Left cardiac atrium (tissue), 1 donor: ENCODE measurements around the genes MEGF10, SLC12A2 and ADAMTS19.

GRCh38 chr5:124952802-124953054 is 206.3 kb upstream of the ZNF608 start:
- PRO-cap = no peak

DNA sequence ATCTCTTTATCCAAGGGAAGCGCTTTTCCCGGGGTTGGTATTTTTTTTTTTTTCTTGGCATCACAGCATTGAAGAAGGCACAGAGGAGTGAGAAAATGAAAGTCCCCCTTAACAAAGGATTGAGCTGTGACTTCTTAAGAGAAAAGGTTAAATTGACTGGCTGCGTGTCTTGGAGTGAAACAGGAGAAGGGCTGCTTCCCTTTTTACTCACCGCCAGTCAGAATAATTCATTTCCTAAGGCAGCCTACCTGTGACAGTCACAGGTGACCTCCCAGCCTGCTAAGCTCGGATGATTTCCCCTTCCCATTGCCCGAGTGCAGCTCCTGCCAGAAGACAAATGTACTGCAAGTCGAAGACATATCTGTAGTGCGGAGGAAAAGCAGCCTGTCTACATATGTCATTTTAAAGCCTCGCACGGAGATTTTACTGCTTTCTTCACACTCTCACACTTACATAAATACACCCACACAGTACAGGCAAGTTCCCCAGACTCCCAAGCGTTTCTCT is 665.5 kb upstream of the ZNF608 start:
- PRO-cap = no peak

DNA sequence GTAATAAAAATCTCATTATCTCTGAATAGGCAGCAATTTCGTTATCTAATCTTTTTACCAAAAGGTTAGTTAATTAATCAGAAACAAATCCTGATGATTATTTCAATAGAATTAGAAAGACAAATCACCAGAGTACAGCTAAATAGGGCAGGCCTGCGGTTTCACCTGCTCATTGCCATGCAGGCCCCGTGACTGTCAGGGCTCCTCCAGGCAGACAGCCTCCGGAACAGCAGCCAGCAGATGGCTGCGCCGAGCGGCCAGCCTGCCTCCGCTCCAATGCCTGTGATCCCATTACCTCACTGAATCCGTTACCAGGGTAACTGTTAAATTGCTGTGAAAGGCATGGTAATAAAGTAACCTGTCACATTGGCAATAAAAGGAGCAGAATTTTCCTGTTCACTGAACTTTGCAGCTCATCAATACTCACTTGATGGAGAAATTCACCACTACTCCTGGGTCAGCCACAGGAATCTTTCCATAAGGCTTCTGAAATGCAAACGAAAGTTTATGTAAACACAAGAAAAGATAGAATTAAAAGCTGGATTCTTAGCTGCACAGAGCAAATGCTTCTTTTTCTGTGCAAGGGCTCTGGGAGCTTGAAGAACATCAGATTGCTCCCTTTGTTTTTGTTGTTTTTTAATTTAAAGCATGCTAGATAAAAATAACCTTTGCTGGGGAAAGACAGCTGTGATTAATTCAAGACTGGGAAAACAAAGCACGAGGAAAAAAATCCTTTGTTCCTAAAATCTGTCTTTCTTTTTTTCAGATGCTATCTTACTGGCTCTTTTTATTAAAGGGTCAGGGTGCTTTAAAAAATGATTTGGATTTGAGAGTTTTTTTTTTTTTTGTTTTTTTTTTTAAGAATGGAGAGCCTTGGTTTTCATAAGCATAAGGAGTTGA is 666.5 kb upstream of the ZNF608 start:
- PRO-cap = no peak

DNA sequence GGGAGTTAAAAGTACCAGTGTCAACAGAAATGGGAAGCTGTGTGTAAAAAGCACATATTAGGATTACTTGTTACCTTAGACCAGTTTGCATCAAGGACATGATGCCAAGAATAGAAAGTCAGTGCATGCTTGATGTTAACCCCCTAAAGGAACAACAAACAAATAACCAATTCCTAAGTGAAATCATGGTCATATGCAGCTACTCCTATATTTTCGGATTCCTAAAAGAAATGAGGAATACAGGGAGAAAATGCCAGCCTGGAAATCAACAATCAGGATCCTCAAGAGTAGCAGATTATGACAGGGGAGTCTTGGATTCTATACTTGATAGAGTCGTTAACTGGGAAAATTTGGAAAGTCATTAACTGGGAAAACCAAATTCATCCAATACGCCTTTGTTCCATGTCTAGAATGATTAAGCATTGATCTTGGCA is 18.9 kb upstream of the GRAMD2B start:
- PRO-cap = no peak

- PRO-cap = no peak
Measured at GRCh38 chr5:126424452-126425296, 1.5 kb downstream of the GRAMD2B start.

- PRO-cap = no peak
Measured at GRCh38 chr5:126499926-126500362, 76.7 kb downstream of the GRAMD2B start.

DNA sequence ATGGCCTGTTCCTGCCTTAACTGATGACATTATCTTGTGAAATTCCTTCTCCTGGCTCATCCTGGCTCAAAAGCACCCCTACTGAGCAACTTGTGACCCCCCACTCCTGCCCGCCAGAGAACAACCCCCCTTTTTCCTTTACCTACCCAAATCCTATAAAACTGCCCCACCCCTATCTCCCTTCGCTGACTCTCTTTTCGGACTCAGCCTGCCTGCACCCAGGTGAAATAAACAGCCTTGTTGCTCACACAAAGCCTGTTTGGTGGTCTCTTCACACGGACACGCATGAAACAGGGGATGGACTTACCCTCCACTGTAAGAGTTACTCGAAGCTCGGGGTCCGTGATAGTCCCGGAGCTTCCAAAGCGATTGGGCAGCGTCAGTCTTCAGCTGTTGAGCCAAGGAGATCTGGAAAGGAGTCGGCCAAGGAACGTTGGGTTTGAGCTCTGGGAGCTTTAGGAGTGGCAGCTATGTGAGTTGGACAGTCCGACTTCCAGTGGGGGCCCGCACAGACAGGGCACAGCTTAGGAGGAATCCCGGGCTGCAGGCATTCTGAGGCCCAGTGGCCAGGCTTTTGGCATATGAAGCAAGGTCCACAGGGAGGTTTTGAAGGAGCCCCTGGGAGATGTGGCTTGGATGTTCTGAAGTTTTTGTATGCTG is 41.8 kb downstream of the TEX43 start:
- PRO-cap = no peak

DNA sequence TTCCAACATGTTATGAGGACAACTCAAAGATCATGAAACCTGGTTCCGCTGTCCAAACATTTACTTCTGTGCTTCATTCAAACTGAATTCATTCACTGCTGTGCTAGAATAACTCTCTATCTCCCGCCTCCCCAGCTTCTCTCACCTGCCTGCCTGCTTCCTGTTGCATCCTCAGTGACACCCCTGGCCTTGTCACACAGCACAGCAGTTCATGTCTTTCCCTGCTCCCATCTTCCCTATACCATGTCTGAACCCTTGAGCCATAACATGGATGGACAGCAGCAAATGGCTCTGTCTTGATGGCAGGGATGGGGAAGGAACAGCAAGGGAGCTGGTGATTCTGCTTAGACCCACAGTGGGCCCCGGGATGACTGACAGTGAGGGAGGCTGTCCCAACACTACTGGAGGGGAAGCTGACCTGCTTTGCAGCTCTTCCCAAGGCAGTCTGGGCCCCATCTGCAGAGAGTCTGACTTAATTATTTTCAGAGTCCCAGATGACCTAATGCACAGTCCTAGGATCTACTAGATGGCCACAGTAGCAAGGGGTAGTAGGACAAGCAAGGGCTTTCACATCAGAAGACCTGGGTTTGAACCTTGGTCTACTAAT is 48.2 kb downstream of the MARCHF3 start:
- PRO-cap = no peak

DNA sequence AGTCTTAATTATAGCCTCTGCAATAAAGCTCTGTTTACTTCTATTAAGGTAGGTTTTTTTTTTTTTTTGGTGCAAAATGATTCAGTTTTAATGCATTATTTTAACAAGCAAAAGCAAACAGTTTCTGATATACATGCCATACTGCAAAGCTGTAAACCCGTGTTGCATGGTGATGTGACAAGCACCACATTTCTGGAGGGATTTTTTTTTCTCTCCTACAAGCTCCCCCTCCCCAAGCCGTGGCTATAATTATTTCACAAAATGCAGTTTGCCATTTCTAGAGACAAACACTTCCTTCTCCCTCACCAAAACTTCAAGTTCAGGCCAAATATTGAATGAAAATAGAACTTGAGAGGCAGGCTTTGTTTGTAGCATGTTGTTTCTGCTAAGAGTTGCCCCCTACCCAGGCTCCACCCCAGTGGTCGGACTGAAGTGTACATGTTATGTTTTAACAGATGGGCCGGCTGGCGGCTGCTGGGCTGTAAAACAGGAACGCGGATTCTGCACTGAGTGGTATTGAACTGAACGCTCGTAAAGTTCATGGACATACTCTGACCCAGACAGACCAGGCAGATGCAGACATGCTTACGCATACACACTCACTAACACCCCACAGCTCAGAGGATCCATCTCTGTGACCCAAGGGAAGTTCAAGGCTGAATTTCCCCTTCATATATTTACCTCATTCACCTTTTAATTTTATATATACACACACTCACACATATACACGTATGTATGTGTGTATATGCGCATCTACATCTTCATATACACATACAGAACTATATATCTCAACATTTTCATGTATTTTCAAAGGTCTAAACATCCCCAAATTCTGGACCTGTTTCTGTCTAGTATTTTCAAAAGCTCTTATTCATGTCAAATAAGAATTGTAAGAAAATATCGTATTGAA is 1.6 kb downstream of the MARCHF3 start:
- PRO-cap = no peak

DNA sequence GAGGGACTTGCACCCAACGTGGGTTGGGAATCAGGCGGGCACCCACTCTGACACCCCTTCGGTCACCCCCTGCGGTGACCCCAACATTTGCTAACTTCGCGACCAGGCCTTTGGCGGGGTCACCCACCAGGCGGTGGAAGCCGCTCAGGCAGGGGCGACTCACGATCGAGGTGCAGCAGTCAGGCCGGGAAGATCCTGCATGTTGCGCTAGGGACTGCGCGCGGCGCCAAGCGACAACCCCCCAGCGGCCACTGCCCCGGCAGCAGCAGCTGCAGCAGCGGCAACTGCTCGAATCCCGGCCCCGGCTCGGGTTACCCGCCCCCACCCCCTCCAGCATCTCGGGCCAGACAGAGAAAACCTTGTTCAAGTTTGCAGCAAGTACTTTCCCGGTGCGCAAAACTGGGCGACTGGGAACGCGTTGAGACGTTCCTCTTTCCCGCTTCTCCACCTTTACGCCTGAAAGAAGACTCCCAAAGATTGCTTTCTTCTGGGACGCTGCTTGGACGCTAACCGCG is at the start of gene MEGF10:
Gene MEGF10, plus strand, starts transcription at position 346 of the 515 bp plus-strand sequence.
- PRO-cap = no peak

DNA sequence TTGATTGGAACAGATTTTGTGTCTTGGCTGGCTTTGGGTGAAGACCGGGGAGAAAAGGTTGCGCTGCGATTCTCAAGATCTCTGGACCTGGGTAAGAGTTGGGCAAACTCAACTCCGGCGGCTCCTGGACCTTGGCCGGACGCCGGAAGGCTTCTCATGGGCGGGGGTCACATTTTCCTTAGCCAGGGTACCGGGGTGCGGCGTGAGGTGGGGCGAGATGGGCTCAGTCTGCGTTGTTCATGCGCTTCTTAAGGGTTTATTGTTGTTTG is 304 bp downstream of the MEGF10 start:
- PRO-cap = no peak

DNA sequence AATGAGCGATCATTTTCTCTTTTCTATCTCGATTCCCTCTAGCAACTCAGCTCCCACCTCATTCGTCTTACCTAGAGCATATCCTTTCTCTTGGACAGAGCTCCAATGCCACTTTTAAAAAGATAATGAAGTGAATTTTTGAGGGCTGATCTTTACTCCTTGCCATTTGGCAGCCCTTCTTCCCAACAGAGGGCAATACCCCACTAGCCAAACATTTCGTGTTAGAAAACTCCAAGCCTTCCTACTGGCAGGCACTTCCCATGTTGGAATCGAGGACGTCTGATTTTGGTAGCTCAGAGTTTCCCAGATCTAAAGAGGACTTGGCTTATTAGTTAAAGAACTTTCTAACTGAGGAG is 108.0 kb upstream of the PRRC1 start:
- PRO-cap = no peak

- PRO-cap = no peak
Measured at GRCh38 chr5:127885713-127886288, 182.6 kb downstream of the CCDC192 start.

DNA sequence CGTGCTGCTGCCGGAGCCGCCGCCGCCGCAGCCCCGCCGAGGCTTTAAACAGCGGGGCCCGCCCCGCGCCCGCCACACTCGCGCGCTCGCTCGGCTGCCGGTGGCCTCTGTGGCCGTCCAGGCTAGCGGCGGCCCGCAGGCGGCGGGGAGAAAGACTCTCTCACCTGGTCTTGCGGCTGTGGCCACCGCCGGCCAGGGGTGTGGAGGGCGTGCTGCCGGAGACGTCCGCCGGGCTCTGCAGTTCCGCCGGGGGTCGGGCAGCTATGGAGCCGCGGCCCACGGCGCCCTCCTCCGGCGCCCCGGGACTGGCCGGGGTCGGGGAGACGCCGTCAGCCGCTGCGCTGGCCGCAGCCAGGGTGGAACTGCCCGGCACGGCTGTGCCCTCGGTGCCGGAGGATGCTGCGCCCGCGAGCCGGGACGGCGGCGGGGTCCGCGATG is at the start of gene SLC12A2:
Gene SLC12A2, plus strand, starts transcription at position 75 of the 438 bp plus-strand sequence.
- PRO-cap = bidirectional peak, plus-strand start at position 75 of the sequence, minus-strand start outside the sequence; bidirectional peak, plus-strand start at position 332 of the sequence, minus-strand start at position 237 of the sequence

DNA sequence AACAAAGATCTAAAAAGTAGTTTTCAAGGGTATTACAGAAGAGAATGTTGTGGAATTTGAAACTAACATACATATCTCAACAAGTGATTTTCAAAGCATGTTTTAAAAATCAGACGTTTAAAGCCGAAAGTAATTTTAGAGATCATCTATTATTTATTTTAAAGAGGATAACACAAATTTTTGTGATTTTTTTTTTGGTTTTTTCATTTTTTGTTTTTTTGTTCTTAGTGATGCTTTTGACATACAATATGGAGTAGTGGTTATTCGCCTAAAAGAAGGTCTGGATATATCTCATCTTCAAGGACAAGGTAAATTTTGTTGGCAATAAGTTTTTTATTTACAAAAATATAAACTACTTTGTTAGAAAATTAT is 87.9 kb downstream of the SLC12A2 start:
- PRO-cap = no peak

GRCh38 chr5:129092856-129093218 is 1.7 kb upstream of the ISOC1 start:
- PRO-cap = no peak

GRCh38 chr5:129459508-129460655 is at the start of gene ADAMTS19:
Gene ADAMTS19, plus strand, starts transcription at chr5:129460298.
- PRO-cap = no peak

DNA sequence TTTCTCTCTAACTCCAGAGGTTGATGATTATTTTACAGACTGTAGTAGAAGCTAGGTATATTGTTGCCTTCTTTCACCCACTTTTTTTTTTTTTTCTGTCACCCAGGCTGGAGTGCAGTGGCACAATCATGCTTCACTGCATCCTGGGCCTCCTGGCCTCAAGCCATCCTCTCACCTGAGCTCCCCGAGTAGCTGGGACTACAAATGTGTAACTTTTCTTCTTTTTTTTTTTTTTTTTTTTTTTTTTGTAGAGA is 96.2 kb downstream of the CHSY3 start:
- PRO-cap = no peak

DNA sequence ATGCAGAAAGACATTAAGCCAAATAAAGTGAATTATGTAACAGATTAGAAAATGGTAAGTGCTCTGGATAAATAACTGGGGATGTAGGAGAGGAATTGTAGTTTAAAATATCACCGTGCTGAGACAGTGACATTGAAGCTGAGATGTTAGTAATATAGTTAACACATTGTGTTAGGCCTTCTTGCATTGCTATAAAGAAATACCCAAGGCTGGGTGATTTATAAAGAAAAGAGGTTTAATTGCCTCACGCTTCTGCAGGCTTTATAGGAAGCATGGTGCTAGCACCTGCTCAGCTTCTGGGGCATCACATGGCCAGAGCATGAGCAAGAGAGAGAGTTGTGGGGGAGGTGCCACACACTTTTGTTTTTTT is 134.9 kb downstream of the CDC42SE2 start:
- PRO-cap = no peak

DNA sequence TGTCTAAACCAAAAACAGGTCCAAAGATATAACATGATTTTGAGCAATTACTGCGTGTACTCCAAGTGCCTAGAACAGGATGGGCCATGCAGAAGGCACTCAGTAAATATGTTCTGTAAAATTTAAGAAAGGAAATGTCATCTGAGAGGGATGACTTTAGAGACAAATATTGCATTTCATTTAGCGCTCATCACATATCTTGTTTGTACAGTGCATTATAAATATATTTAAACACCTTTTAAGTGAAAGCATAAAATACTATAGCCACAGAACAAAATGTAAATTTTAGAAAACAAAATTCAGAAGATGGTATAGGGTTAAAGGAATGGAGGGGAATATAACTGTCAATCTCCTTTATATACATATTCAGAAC is 135.8 kb downstream of the CDC42SE2 start:
- PRO-cap = no peak